Breast (tissue), 4 donors: ENCODE results near the genes TDRD10 and PBXIP1.

- PRO-cap, 3 experiments, result no peak in any of the 3 experiments
- RRBS, result no CpG with 5 or more reads among the region's 5 CpGs
Observed at GRCh38 chr1:154407960-154408384, 2.8 kb downstream of the IL6R start.

- PRO-cap, 3 experiments, result peak in 1 of 3 experiments; most common minus-strand start chr1:154419610 (in 1)
- RRBS, result no CpG with 5 or more reads among the region's 9 CpGs
Observed at GRCh38 chr1:154419386-154419983, 14.3 kb downstream of the IL6R start.

GRCh38 chr1:154419984-154420721 is 15.0 kb downstream of the IL6R start:
- PRO-cap, 3 experiments, result no peak in any of the 3 experiments
- RRBS, result no CpG with 5 or more reads among the region's 9 CpGs

GRCh38 chr1:154451088-154451303 is 45.9 kb downstream of the IL6R start:
- PRO-cap, 3 experiments, result no peak in any of the 3 experiments
- RRBS, result no CpG with 5 or more reads among the region's 5 CpGs

DNA sequence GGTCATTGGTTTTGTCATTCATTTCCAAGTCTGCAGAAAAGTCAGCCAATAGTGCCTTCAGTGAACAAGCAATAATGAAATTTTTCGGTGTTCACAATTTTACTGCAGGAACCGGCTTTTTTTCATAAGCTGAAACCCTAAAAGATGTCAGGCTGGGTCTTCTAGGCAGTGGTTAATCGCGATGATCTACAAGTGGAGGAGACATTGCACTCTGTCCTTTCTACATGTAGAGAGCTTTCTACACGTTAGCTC is 44.5 kb upstream of the TDRD10 start:
- PRO-cap, 3 experiments, result no peak in any of the 3 experiments
- RRBS, result no CpG with 5 or more reads among the region's 5 CpGs

- PRO-cap, 3 experiments, result peak in 3 of 3 experiments; most common plus-strand start chr1:154501702 (in 1); most common minus-strand start chr1:154501780 (in 3)
- RRBS, result 3% methylated on average over 54 of the region's 93 CpGs
Observed at GRCh38 chr1:154501204-154502278, at the start of gene TDRD10. Gene TDRD10 (plus strand): TSS chr1:154502219.

DNA sequence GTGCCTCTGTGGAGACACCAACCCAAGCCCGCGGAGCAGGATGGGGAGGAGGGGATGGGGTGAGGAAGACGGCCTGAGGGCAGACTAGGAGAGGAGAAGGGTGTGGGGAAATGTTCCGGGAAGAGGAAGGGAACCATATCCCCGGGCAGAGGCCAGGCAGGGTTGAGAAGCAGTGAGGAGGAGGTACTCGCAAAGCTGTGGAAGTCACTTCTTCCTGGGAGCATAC is 17.5 kb upstream of the SHE start:
- PRO-cap, 3 experiments, result no peak in any of the 3 experiments
- RRBS, result no CpG with 5 or more reads among the region's 6 CpGs

- PRO-cap, 3 experiments, result no peak in any of the 3 experiments
- RRBS, result no CpG with 5 or more reads among the region's 3 CpGs
Observed at GRCh38 chr1:154555350-154555639, 3.2 kb downstream of the UBE2Q1 start.

GRCh38 chr1:154598236-154598632 is 9.8 kb downstream of the ADAR start:
- PRO-cap, 3 experiments, result no peak in any of the 3 experiments
- RRBS, result no CpG with 5 or more reads among the region's 4 CpGs

GRCh38 chr1:154627819-154628326 is 19.9 kb upstream of the ADAR start:
- PRO-cap, 3 experiments, result peak in 3 of 3 experiments; most common plus-strand start chr1:154627997 (in 3); most common minus-strand start chr1:154627968 (in 3)
- RRBS, result under 1% methylated on average over 10 of the region's 25 CpGs

GRCh38 chr1:154759157-154759775 is 110.8 kb downstream of the KCNN3 start:
- PRO-cap, 3 experiments, result no peak in any of the 3 experiments
- RRBS, result no CpG with 5 or more reads among the region's 9 CpGs

DNA sequence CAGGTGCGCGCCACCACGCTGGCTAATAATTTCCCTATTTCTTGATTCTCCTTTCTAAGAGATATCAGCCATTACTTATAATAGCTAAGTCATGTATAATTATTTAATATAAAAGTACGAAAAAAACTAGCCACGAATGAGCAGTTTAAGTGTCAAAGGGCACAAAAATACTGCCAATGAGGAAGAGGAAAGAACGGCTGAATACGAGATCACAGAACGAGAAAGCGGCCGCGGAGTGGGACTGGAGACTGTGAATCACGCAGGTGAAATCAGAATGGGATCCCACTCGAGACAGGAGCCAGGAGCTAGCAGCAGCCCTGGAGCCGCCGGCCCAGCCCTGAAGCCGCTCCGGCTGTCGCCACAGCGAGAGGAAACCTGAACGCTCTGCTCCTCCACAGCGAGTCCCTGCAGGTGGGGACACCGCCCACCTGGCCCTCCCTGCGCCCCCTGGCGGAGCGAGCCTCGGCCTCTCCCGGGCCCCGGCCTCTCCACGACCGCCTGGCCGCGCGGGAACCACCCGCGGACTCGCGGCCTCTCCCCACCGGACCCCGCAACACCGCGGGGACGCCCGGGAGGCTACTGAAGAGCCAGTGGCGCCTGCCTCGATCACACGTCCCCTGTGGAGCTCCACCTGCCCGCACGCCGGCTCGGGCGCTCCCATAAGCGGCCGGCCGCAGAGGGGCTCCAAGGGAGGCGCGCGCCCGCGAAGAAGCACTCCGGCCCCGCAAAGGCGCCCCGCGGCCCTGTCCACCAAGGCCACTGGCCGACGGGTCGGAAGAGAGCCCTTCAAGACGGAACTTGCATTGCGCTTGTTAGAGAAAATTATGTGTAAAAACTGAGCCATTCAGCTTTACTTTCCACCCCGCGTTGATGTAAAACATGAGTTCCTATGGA is 109.7 kb downstream of the KCNN3 start:
- PRO-cap, 3 experiments, result no peak in any of the 3 experiments
- RRBS, result 5% methylated on average over 31 of the region's 71 CpGs

GRCh38 chr1:154866981-154867982 is 2.8 kb downstream of the KCNN3 start:
- PRO-cap, 3 experiments, result peak in 1 of 3 experiments; most common plus-strand start chr1:154867423 (in 1)
- RRBS, result no CpG with 5 or more reads among the region's 31 CpGs

GRCh38 chr1:154868980-154869764 is 909 bp downstream of the KCNN3 start:
- PRO-cap, 3 experiments, result no peak in any of the 3 experiments
- RRBS, result 8% methylated on average over 12 of the region's 27 CpGs

- PRO-cap, 3 experiments, result peak in 3 of 3 experiments; most common plus-strand start chr1:154956229 (in 3); most common minus-strand start chr1:154956099 (in 2)
- RRBS, result no CpG with 5 or more reads among the region's 21 CpGs
Observed at GRCh38 chr1:154955701-154956643, at the start of gene PBXIP1. Gene PBXIP1 (minus strand): TSS chr1:154956099.

DNA sequence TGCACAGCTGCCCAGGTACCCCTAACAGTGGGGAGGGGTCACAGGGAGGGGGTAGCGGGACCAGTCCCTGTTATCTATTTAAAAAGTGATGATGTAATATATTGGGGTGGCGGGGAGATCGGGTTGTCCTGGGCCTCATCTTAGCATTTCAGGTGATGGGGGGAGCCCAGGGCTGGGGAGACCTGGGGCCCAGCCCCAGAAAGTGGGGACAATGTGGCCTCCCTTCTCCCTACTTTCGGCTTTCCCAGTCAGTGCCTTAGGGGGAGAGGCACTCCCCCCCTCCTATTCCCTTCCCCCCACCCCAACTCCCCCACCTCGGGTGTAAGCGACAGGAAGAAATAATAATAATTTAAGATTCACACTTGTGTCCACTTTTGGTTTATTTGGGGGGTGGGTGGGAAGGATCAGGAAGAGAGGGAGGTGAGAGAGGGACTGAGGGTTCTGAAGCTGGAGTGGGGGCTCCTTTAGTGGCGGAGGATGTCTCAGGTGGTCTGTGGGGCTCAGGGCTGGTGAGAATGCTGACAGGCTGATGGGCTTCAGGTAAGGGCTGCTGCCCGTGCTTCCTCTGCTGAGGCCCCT is 15.3 kb downstream of the DCST2 start:
- PRO-cap, 3 experiments, result no peak in any of the 3 experiments
- RRBS, result no CpG with 5 or more reads among the region's 8 CpGs

GRCh38 chr1:155104838-155105346 is 22.8 kb upstream of the EFNA1 start:
- PRO-cap, 3 experiments, result no peak in any of the 3 experiments
- RRBS, result no CpG with 5 or more reads among the region's 1 CpG

GRCh38 chr1:155126887-155127174 is 845 bp upstream of the EFNA1 start:
- PRO-cap, 3 experiments, result no peak in any of the 3 experiments
- RRBS, result 2% methylated on average over 2 of the region's 18 CpGs

DNA sequence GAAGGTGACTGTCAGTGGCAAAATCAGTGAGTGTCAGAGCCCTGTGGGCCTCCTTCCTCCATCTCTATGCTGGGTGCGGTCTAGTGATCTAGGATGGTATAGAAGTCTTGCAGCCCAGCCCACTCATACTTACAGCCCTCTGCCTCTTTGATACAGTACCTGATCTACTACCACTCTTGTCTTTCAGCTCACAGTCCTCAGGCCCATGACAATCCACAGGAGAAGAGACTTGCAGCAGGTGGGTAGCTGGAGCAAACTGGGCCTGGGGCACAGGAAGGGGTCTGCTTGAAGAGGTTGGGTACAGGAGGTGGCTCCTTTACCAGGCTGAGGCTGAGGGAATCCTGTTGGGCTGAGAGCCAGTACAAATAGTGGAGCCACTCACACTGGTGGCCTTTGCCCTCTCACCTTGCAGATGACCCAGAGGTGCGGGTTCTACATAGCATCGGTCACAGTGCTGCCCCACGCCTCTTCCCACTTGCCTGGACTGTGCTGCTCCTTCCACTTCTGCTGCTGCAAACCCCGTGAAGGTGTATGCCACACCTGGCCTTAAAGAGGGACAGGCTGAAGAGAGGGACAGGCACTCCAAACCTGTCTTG is 2.0 kb upstream of the SLC50A1 start:
- PRO-cap, 3 experiments, result no peak in any of the 3 experiments
- RRBS, result no CpG with 5 or more reads among the region's 5 CpGs

DNA sequence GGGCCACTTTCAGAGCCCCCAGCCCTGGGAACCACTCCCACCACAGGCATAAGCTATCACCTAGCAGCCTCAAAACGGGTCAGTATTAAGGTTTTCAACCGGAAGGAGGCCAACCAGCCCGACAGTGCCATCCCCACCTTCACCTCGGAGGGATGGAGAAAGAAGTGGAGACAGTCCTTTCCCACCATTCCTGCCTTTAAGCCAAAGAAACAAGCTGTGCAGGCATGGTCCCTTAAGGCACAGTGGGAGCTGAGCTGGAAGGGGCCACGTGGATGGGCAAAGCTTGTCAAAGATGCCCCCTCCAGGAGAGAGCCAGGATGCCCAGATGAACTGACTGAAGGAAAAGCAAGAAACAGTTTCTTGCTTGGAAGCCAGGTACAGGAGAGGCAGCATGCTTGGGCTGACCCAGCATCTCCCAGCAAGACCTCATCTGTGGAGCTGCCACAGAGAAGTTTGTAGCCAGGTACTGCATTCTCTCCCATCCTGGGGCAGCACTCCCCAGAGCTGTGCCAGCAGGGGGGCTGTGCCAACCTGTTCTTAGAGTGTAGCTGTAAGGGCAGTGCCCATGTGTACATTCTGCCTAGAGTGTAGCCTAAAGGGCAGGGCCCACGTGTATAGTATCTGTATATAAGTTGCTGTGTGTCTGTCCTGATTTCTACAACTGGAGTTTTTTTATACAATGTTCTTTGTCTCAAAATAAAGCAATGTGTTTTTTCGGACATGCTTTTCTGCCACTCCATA is 1.3 kb upstream of the SLC50A1 start:
- PRO-cap, 3 experiments, result no peak in any of the 3 experiments
- RRBS, result no CpG with 5 or more reads among the region's 7 CpGs